Uterus (tissue), 7 donors: Measurements from ENCODE around the gene MANEA.

DNA sequence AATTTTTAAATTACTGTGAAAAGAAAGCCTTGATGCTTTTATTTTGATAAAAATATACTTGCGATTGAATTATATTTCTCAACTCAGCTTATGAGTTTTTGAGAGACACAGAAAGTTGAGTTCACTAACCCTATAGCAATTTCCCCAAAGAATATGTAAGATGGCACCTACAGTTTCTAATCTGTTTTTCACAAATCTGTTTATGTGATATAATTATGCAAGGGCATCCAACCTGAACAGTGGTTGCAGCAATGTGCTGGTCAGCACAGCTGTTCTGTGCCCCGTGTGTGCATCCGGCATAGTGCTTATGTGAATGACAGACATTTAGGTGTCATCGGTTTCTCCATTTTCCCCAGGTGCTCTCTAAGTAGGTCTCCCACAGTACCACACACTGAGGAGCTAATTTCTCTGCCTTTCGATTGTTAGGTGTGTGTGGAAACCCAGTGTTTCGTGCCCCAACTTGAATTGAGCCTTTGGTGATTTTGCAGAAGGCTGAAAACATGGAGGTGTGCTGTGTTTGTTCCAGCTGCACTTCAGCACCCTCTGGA, 7.7 kb upstream of the BACH2 start:
- PRO-cap, 4 experiments, result no peak in any of the 4 experiments
- RAMPAGE, long total RNA, 2 experiments, result no peak in any of the 2 experiments
- RRBS, result no CpG with 5 or more reads among the region's 6 CpGs

DNA sequence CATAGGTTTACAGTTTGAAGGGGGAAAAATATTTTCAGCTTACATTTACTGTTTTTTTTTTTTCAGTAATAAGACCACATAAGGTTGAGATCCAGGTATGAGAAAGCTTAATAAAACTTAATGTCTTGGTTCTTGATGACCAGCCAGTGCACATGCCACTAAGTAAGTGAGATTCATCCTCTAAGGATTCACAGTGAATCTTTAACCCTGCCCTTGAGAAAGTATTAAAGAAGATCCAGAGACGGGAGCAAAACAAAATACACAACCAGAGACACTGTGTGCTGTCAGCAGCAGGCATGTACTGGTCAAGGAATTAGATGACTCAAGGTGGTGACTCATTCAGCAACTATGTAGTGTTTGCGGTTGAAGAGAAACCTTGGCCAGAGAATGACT, 72.2 kb upstream of the BACH2 start:
- PRO-cap, 4 experiments, result no peak in any of the 4 experiments
- RAMPAGE, long total RNA, 2 experiments, result no peak in any of the 2 experiments
- RRBS, result no CpG with 5 or more reads among the region's 2 CpGs

- PRO-cap, 4 experiments, result no peak in any of the 4 experiments
- RAMPAGE, long total RNA, 2 experiments, result no peak in any of the 2 experiments
- RRBS, result no CpG with 5 or more reads among the region's 9 CpGs
Observed at GRCh38 chr6:90562391-90562752, 24.5 kb downstream of the MAP3K7 start.

DNA sequence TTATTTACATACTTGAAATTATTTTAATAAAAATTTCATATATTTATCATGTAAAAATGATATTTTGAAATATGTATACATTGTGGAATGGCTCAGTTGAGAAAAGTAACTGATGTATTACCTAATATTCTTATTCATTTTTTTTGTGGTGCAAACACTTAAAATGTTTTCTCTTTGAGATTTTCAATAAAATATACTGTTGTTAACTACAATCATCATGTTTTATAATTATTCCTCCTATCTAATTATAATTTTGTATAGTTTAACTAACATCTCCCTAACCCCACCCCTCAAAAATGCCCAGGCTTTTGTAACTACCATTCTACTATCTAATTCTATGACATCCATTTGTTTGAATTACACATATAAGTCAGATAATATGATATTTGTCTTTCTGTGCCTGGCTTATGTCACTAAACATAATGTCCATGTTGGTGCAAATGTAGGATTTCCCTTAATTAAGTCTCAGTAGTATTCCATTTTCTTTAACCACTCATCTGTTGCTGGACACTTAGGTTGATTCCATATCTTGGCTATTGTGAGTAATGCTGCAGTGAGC, 544.0 kb downstream of the EPHA7 start:
- PRO-cap, 4 experiments, result no peak in any of the 4 experiments
- RAMPAGE, long total RNA, 2 experiments, result no peak in any of the 2 experiments

DNA sequence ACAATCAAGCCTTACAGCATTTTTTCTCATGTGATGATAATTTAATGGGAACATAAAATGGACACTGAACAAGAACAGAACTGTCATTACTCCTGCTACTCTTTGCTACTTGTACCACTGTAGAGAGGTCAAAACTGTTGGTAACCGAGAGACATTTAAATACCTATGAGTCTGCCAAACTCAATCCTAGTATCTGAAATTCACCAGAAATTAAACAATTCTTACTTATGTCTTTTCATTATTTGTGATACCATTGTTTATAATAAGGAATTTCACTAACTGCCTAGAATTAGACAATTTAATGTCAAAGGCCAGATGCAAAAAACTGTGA, 197.6 kb downstream of the EPHA7 start:
- PRO-cap, 4 experiments, result no peak in any of the 4 experiments
- RAMPAGE, long total RNA, 2 experiments, result no peak in any of the 2 experiments
- RRBS, result no CpG with 5 or more reads among the region's 1 CpG

GRCh38 chr6:93417038-93417940, 2.1 kb downstream of the EPHA7 start:
- PRO-cap, 4 experiments, result peak in 1 of 4 experiments; most common plus-strand start chr6:93417161 (in 1); most common minus-strand start chr6:93417138 (in 1)
- RAMPAGE, long total RNA, 2 experiments, result no peak in any of the 2 experiments
- RRBS, result no CpG with 5 or more reads among the region's 57 CpGs

- PRO-cap, 4 experiments, result no peak in any of the 4 experiments
- RAMPAGE, long total RNA, 2 experiments, result no peak in any of the 2 experiments
- RRBS, result no CpG with 5 or more reads among the region's 7 CpGs
Observed at GRCh38 chr6:93778966-93779532, 359.7 kb upstream of the EPHA7 start.

DNA sequence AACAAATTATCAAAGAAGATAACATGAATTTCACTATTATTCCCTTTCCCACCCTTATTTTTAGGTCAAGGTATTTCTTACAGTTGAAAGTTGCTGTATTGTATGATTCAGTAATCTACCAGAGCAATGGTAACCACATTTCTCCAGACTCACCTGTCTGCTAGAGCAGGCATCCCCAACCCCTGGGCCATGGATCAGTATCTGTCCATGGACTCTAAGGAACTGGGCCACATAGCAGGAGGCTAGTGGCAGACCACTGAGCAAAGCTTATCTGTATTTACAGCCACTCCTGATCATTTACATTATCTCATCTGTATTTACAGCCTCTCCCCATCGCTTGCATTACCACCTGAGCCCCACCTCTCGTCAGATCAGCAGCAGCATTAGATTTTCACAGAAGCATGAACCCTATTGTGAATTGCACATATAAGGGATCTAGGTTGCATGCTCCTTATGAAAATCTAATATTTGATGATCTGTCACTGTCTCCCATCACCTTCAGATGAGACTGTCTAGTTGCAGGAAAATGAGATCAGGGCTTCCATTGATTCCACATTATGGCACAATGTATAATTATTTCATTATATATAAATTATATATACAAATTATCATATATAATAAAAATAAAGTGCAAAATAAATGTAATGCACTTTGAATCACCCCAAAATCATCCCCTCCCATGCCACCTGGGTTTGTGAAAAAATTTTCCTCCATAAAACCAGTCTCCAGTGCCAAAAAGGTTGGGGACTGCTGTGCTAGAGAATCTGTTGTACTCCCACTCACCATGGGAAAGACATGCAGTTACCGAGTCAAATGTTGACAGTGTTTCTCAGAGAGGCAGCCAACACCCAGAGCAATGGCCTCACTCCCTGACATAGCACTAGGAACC, 60.2 kb upstream of the MANEA start:
- PRO-cap, 4 experiments, result no peak in any of the 4 experiments
- RAMPAGE, long total RNA, 2 experiments, result no peak in any of the 2 experiments
- RRBS, result no CpG with 5 or more reads among the region's 3 CpGs

DNA sequence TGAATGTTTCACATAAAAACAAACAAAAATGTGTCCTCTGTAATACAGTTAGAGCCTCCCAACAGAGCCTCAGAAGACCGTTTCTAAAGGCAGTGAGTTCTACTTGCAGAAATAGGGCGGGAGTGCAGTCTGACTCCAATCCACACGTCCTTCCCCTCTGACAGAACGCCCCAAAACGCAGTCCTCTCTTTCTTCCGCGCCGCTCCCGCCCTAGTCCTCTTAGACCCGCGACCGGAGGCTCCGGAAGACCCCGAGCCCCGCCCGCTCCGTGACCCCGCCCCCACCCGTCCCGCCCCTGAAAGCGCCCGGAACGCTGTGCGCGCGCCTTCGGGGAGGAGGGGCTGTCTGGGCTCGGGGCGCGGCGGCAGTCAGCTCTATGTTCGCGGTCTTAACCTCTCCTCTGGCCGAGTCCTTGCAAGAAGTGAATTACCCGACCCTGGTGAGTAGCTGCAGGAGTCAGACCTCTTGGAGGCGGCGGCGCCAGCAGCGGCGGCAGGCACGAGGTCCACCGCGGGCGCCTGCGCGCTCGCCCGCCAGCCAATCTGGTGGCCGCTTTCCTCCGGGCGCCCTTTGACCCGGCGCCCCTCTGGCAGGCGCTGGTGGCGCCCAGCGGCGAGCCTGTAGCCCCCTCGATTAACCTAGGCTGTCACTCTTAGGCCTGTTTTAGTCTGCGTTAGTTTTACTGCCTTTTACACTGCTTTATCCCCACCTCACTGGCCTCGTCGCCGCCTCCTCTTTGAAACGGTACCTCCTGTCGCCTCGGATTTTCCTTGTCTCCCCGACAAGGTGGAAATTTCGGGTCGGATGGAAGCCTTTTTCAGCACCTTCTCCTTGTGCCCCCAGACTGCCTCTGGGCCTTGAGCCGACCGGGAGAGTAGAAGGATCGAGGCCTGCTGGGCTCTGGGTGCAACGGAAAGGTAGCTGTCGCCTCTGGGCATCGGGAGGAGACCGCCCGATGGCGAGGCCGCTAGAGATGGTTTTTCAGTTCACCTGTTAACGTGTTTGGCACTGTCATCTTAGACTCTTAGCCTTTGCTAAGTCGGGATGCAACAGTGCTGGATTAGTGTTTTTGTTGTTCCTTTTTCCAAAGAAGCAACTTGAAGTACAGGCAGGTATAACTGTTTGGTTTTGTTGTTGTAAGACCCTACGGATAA, at the start of gene MANEA:
Gene MANEA (plus strand): TSS at position 336 of the 1,154 bp plus-strand sequence.
- PRO-cap, 4 experiments, result peak in 4 of 4 experiments; most common plus-strand start position 592 of the sequence (in 3); most common minus-strand start position 219 of the sequence (in 2)
- RAMPAGE, long total RNA, 2 experiments, result start-site peak on the plus strand in 1 of 2 experiments, centred at position 327 of the sequence, 76 reads per replicate
- RRBS, result no CpG with 5 or more reads among the region's 81 CpGs

DNA sequence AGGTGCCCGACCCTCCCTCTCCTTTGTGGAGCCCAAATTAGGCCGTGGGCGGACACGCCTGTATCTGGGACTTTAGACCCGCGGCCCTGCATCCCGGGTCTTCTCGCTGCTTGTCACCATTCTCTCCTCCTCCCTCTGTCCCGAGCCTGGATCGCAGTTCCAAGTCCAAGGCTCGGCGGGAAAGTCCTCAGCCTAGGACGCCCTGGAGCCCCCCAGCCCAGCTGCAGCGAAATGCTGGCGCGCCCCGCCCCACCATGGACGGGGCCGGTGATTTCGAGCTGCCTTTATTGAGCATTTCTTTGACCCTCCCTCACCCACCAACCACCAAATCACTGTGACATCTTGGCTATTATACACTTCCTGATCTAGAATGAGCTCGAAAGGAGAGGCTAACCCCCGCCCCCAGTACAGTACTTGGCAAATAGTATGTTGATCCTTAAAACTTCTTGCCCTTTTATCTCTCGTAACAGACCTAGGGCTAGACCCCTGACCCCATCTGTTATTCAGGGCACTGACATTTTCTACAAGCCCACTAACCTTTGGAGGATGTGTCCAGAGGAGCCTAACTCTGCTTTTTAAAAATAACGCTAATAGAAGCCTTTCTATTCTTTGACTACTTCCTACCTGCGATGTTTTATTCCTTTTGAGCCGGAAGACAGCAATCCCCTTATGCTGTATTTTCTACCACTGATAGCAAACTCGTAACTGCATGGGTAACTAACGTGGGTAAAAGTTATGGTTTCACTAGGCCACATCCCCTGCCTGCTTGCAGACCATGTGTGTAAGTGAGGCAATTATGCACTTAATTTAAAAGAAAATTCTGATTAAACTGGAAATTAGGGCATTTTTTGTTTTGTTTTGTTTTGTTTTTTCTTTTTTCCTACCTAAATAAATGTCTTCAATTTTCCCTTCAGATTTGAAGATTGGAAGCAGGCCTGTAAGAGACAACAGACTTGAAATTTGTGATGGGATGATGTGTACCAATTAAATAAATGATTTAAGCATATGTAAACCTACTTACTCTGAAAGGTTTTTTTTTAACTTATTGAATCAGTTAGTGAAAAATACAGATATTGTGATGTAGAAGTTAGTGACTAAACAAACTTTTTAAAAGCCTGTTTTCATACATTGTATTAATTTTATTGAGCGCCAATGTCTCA, 723 bp downstream of the UFL1 start:
- PRO-cap, 4 experiments, result peak in 3 of 4 experiments; most common plus-strand start position 356 of the sequence (in 2); most common minus-strand start position 260 of the sequence (in 2)
- RAMPAGE, long total RNA, 2 experiments, result no peak in any of the 2 experiments
- RRBS, result no CpG with 5 or more reads among the region's 29 CpGs

- PRO-cap, 4 experiments, result no peak in any of the 4 experiments
- RAMPAGE, long total RNA, 2 experiments, result no peak in any of the 2 experiments
- RRBS, result no CpG with 5 or more reads among the region's 5 CpGs
Observed at GRCh38 chr6:96601659-96602014, 38.7 kb downstream of the FHL5 start.

DNA sequence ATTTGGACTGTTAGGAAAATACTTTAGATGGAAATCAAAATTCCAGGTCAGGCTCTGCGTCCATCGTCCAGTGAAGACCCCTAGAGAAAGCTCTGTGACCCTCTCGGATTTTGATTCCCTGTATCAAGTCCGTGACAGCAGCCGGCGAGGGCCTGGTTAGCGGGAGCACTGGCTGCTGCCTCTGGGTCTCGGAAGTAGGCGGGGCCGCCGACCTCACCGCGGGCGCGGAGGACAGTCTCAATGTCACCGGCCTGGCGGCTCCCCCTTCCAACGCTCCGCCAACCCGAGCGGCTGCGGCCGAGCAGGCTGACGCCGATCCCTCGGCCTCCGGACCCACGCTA, 460 bp downstream of the NDUFAF4 start:
- PRO-cap, 4 experiments, result peak in 2 of 4 experiments; most common plus-strand start position 213 of the sequence (in 2); most common minus-strand start position 154 of the sequence (in 1)
- RAMPAGE, long total RNA, 2 experiments, result no peak in any of the 2 experiments
- RRBS, result 1% methylated on average over 17 of the region's 28 CpGs

GRCh38 chr6:97049647-97050128, 125.2 kb downstream of the KLHL32 start:
- PRO-cap, 4 experiments, result no peak in any of the 4 experiments
- RAMPAGE, long total RNA, 2 experiments, result no peak in any of the 2 experiments
- RRBS, result no CpG with 5 or more reads among the region's 2 CpGs

GRCh38 chr6:97668824-97669828, 386.1 kb upstream of the MMS22L start:
- PRO-cap, 4 experiments, result no peak in any of the 4 experiments
- RAMPAGE, long total RNA, 2 experiments, result no peak in any of the 2 experiments
- RRBS, result no CpG with 5 or more reads among the region's 24 CpGs

- PRO-cap, 4 experiments, result no peak in any of the 4 experiments
- RAMPAGE, long total RNA, 2 experiments, result no peak in any of the 2 experiments
- RRBS, result no CpG with 5 or more reads among the region's 17 CpGs
Observed at GRCh38 chr6:97978782-97979218, 695.8 kb upstream of the MMS22L start.

DNA sequence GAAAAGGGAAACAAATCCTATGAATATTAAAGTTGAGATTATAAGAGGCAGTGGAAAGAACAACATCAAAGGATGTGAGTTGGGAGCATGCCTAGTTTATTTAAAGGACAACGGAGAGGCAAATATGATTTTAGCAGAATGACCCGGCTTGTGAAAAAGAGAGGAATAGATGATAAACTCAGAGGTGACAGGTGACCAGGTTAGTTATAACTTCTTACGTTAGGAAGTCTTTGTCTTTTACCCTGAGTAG, 723.2 kb upstream of the POU3F2 start:
- PRO-cap, 4 experiments, result peak in 2 of 4 experiments; most common plus-strand start position 106 of the sequence (in 2)
- RAMPAGE, long total RNA, 2 experiments, result no peak in any of the 2 experiments
- RRBS, result no CpG with 5 or more reads among the region's 3 CpGs

- PRO-cap, 4 experiments, result no peak in any of the 4 experiments
- RAMPAGE, long total RNA, 2 experiments, result no peak in any of the 2 experiments
- RRBS, result no CpG with 5 or more reads among the region's 1 CpG
Observed at GRCh38 chr6:98918184-98918863, 29.4 kb downstream of the FBXL4 start.

DNA sequence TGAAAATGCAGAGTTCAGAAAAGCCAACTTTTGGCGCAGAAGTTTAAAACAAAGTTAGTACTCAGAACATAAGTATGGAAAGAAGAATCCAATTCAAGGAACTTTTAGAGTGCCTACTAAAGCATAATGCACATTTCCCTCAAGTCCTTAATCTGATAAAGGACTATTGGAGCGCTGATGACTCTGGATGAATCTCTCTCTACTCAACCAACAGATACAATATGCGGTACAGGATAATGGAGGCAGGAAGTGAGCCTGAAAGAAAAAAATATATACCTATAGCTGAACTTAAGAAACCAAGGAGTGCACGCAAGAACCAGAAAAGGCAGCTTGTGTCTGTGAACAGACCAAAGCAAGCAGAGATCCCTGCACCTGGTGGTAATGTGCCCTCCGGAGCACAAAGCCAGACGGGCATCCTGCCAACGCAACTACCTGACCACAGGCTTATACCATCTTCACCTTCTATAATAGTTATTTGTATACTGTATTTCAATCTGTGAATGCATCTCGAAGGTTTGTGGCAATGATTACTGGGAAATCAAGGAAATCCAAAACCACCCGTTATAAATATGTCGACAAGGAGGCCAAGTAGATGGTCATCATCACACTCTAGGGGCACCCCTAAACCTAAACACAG, 961 bp downstream of the FBXL4 start:
- PRO-cap, 4 experiments, result no peak in any of the 4 experiments
- RAMPAGE, long total RNA, 2 experiments, result no peak in any of the 2 experiments
- RRBS, result no CpG with 5 or more reads among the region's 10 CpGs

GRCh38 chr6:99350448-99350877, 989 bp upstream of the FAXC start:
- PRO-cap, 4 experiments, result no peak in any of the 4 experiments
- RAMPAGE, long total RNA, 2 experiments, result no peak in any of the 2 experiments
- RRBS, result no CpG with 5 or more reads among the region's 10 CpGs

GRCh38 chr6:99405810-99406361, 11.9 kb upstream of the COQ3 start:
- PRO-cap, 4 experiments, result no peak in any of the 4 experiments
- RAMPAGE, long total RNA, 2 experiments, result no peak in any of the 2 experiments
- RRBS, result no CpG with 5 or more reads among the region's 1 CpG